AG10803 (cell line): ENCODE measurements around a stretch of chr17.

- RRBS: no CpG with 5 or more reads among the region's 32 CpGs
Observed at GRCh38 chr17:75555406-75556332, 30.2 kb downstream of the LLGL2 start.

DNA sequence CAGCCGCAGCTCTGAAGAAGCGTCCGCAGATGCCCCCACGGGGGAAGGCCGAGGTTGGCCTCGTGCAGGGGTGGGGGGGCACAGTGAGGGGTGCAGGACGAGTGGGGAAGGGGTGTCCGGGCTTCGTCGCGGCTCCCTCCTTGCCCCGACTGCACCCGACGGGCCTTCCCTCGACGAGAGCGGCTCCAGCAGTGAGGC is 2.0 kb downstream of the MYO15B start:
- RRBS: 16% methylated on average over 5 of the region's 17 CpGs

DNA sequence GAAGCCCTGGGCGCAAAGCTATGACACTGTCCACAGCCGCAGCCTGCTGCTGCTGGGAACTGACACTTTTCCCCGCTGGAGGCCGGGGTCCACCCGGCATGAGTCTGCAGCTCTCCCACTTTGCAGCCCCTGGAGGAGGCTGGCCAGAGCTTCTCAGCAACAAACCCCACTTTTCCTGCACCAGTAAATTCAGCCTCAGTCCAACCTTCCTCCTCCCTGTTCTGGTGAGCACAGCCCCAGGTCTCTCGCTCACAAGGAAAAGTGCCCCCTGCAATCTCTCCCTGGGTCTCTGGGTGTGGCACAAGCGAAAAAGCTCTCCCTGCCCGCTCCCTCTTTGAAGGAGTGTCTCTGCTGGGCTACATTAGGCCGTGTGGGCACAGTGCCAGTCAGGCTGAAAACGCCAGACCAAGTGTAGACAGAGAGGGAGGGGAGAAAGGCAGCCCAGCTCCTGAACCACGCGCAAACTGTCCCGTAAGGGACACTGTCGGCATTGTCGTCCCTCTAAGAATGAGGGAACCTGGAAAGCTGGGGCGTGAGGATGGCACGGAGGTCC is 3.8 kb downstream of the SMIM5 start:
- RRBS: no CpG with 5 or more reads among the region's 17 CpGs

GRCh38 chr17:75645096-75645963 is 721 bp upstream of the SMIM6 start:
- RRBS: no CpG with 5 or more reads among the region's 14 CpGs

DNA sequence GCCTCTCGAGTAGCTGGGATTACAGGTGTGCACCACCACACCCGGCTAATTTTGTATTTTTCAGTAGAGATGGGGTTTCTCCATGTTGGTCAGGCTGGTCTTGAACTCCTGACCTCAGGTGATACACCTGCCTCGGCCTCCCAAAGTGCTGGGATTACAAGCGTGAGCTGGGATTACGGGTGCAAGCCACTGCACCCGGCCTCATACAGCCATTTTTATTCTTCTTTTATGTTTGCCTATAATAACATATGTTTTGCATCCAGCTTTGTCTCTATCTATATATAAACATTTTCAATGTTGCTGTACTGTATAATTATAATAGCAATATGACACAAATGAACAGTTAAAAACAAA is 15.1 kb downstream of the SAP30BP start:
- RRBS: no CpG with 5 or more reads among the region's 6 CpGs

DNA sequence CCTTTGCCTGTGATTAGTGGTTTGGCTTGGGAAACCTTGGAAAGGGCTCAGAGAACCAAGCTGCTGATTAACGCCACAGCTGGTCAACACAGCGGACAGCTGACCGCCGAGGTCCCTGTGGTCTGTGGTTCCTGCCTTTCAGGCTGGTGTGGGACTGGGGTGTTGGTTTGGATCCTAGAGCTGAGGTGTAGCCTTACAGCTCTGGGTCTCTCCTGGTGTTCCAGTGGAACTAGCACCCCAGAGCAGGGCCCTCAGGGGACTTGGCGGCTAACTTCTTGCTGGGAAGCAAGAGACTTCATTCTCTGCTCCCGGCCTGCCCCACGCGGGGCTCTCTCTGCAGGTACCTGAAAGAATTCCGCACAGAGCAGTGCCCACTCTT is 24.8 kb downstream of the UNK start:
- RRBS: no CpG with 5 or more reads among the region's 9 CpGs

- RRBS: no CpG with 5 or more reads among the region's 8 CpGs
Observed at GRCh38 chr17:75824080-75824339, 20.2 kb downstream of the UNC13D start.

DNA sequence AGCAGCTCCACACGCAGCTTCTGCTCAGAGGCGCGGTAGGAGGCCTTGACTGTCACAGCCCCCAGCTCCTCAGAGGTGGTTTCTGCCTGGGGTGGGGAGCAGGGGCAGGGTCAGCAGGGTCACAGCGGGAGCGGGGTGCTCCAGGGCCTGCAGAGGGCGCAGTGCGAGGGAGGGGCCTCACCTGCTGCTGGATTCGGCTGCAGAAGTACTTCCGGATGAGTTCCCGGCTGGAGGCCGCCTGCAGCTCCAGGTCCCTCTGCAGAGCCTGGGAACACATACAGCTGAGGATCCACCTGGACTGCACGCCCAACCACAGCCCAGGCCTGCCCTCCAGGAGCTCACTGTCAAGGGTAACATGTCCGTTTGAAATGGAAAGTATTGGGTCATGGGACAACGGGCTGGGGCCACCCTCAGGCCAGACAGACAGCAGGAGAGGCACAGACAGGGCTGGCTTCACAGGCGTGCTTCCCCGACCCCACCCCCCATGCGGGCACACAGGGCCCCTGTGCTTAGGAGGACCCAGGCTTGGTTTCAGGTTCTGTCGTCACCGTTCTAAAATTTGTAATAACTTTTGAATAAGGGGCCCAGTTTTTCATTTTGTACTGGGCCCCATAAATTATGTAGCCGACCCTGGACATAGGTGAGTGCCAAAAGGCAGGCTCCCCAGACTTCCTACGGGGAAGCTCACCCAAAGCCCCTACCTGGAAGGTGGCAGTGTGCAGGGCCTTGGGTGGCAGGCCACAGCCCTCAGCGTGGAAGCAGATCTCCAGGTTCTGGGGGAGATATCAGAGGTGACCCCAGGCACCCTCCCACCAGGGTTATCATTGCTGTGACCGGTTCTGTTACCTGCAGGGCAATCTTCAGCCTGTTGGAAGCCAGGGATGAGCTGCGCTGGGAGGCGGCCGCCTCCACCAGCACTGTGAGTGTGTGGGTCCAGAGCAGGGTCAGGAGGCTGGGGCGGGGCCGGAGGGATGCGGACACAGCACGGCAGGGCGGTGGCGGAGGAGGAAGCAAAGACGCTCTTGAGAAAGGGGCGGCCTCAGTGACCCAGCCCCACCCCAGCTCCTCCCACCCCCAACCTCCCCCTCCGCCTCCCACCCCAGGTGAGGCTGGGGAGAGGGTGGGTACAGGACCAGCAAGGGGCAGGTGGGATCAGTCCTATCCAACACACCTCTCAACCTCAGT is 13.4 kb downstream of the UNC13D start:
- RRBS: no CpG with 5 or more reads among the region's 35 CpGs

DNA sequence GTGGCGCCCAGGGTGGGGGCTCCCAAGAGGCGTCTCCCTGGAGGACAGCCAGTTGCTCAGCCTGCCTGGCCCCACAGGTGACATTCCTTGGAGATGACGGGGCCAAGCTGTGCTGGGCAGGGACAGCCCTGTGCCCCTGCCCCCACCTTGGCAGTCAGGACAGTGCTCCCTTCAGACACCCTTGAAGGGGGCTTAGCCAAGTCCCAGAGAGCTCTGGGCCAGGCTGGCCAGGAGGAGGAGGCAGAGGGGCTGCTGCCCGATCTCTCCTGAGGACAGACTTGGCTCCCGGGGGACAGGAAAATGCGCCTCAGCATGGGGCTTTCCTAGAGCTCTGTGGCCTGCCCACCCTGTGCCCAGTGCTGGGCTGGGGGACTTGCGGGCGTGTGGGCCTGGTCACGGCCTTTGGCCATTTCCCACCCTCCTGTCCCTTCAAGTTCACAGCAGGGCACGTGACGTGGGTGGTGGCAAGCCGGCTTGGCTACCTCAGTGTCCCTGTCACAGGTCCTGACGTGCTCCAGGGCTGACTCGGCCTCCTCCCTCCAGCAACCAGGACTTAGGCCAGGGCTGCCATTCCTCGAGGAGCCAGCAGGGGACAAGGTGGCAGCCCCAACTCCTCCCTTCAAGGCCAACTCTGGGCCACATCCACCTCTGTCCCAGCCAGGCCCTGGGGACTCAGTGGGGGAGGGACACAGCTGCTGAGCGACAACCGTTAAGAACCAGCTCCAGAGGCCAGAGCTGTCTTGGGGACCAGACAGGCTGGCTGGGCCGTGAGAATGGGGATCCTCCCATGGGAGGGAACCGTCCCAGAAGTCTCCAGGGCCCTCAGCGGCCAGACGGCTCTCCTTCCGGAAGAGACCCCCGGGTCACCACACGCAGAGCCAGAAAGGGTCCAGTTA is 855 bp upstream of the UNC13D start:
- RRBS: no CpG with 5 or more reads among the region's 24 CpGs

DNA sequence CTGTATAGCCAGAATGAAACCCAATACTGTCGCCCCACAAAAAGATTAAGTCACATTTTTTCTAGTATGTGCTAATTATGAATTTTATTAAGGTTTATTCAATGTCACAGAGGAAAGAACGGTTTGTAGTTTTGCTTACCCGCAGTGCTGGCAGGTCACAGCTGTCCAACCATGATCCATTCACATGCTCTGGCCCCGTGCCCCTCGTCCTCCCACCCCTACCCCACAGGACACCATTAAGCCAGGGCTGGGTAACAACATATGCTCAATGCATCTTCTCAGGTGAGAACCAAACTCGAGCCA is 561 bp upstream of the FBF1 start:
- RRBS: no CpG with 5 or more reads among the region's 6 CpGs

DNA sequence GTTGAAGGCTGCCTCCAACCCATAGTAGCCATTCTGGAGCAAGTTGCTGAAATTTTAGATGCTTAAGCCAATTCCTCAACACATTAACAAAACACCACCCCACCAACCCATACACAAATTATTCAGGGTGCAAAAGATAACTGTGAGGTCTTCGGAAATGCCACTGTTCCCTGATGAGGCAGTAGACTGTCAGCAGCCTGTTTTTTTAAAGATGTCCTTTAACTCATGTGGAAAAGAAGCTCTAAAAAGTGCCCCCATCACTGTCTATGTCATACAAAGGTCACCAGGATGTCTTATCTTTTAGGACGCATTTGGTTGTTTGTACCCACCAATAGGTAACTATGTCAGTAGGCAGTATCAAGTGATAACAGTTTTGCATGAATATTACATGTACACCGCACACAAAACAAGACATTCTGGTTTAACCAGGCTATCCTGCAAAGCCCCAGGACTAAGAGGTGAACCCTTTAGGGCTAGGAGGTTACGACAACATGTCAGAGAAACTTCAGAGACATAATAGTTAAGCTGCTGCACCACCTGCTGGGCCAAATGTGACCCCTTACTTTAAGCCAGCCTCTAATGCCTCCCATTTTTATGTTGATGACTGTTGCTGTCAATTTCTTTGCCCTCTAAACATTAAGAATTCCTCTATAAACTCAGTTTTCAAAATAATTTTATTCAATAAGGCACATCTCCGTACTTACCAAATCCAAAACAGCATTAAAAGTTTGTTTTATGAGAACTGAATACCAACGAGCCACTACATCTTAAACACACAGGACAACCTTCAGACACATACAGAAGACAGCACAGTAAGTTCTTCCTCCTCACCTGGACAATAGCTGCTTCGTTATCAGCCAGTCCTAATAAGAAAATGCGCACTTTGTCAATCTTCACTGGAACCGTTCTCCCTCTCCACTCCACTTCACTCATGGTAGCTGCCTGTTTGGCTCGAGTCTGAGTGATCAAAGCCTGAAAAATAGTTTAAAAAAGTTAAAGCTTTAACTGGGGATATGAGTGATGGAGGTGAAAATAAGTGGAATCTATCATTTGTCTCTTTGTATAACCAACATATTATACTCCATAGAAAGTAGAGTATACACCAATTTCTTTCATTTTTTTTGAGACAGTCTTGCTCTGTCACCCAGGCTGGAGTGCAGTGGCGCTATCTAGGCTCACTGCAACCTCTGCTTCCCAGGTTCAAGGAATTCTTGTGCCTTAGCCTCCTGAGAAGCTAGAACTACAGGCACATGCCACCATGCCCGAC is 15.3 kb downstream of the SRP68 start:
- RRBS: no CpG with 5 or more reads among the region's 12 CpGs

- RRBS: 63% methylated on average over 9 of the region's 56 CpGs
Observed at GRCh38 chr17:76137777-76139071, 2.8 kb downstream of the FOXJ1 start.

- RRBS: no CpG with 5 or more reads among the region's 12 CpGs
Observed at GRCh38 chr17:76166707-76167553, 25.9 kb upstream of the FOXJ1 start.

DNA sequence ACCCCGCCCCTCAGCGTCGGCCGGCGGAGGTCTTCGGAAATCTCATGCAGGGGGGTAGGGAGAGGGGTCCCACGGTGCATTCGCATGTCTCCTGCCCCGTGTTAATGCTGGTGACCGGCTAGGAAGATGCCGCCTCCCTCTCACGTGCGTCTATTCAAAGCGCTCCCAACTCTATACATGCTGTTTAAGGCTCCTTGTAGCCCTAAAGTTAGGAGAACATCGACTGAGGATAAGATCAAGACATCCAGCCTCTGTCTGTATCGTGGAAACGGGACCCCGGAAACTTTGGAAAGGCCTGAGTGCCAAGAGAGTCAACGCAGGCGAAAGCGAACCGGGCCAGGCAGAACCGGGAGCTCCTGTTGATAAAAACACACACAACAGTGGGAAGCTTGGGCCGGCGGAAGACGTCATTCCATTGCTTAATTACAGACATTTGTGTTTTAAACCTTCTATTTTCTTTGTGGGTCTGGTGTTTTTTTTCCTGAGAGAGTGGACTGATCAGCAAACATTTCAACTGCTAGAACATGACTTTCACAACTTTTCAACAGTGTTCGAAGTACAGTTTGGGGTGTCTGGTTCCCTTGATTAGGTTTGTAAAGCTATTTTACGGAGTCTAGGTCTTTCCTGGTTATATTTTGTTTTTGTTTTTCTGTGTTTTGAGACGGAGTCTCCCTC is 813 bp upstream of the RNF157 start:
- RRBS: under 1% methylated on average over 9 of the region's 29 CpGs

DNA sequence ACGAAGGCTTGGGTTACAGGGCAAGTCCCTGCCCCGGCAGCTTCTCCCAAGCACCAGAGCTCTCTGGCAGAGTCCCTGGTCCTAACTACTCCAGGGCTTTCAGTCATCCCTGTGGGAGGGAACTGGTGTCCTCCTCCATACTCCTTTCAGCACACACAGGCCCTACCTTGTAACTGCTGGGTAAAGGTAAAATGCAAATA is 1.6 kb upstream of the RNF157 start:
- RRBS: no CpG with 5 or more reads among the region's 2 CpGs

GRCh38 chr17:76308366-76308649 is 232 bp upstream of the QRICH2 start:
- RRBS: no CpG with 5 or more reads among the region's 3 CpGs

- RRBS: 89% methylated on average over 11 of the region's 22 CpGs
Observed at GRCh38 chr17:76390213-76390945, 6.0 kb downstream of the SPHK1 start.

- RRBS: no CpG with 5 or more reads among the region's 7 CpGs
Observed at GRCh38 chr17:76426679-76427396, 26.1 kb downstream of the UBE2O start.

DNA sequence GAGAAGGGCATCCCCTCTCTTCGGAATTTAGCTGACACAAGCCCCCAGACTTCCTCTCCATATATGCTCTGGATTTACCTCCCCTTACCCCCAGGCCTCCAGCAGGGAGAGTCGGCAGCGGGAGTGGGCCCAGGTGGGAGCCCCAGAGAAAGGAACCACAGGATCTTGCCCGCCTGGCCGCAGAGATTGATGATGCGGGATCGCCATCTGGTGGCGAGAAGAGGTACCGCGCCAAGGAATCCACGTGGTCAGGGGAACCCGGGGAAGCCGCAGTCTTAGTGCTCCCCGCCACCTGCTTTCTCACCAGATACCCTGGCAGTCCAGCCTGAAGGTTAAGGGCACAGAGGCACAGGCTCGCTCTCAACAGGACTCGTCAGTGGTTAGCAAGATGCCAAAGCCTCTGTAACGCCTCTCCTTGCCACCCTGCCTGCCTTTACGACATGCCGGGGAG is 5.1 kb upstream of the RHBDF2 start:
- RRBS: no CpG with 5 or more reads among the region's 19 CpGs

DNA sequence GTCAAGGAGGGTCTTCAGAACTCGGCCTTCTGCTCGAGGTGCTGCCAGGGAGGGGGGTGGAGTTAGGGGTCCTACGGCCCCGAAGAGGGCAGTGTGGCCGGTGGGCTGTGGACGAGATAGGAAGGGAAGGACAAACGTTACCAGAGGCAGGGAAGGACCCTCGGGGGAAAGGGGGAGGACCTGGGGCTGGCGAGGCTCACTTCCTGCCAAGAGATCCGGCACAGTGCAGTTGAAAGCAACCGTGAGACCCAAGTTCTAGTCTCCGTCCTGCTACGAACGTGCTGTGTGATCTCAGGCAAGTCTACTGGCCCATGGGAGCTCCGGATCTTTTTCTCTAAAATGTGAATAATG is 9.0 kb downstream of the CYGB start:
- RRBS: 54% methylated on average over 5 of the region's 15 CpGs